ENCODE measurements around the gene CLDN22.

- PRO-cap: no peak
- RAMPAGE, long total RNA, 4 experiments: no peak in any of the 4 experiments
These were observed 2184.0 kb upstream of the TENM3 start for GRCh38 chr4:180059289-180059513.

- PRO-cap: no peak
- RAMPAGE, long total RNA, 4 experiments: no peak in any of the 4 experiments
These were observed 98.1 kb upstream of the TENM3 start for GRCh38 chr4:182145091-182145439.

- PRO-cap: no peak
- RAMPAGE, long total RNA, 4 experiments: no peak in any of the 4 experiments
These were observed 2.8 kb upstream of the TENM3 start for GRCh38 chr4:182240134-182241108.

- PRO-cap: no peak
- RAMPAGE, long total RNA, 4 experiments: no peak in any of the 4 experiments
These were observed 312.8 kb downstream of the TENM3 start for GRCh38 chr4:182555831-182556563.

- PRO-cap: no peak
- RAMPAGE, long total RNA, 4 experiments: no peak in any of the 4 experiments
These were observed 110.7 kb downstream of the DCTD start for GRCh38 chr4:182806107-182807333.

- PRO-cap: no peak
- RAMPAGE, long total RNA, 4 experiments: no peak in any of the 4 experiments
These were observed 12.8 kb downstream of the DCTD start for GRCh38 chr4:182904165-182904917.

GRCh38 chr4:182917050-182917202 lies 260 bp downstream of the DCTD start:
- PRO-cap: no peak
- RAMPAGE, long total RNA, 4 experiments: no peak in any of the 4 experiments

- PRO-cap: no peak
- RAMPAGE, long total RNA, 4 experiments: no peak in any of the 4 experiments
These were observed 42.9 kb upstream of the DCTD start for GRCh38 chr4:182960047-182960551.

GRCh38 chr4:183320053-183320330 lies at the start of gene CLDN22:
Gene CLDN22 (minus strand): TSS chr4:183320276.
- PRO-cap: no peak
- RAMPAGE, long total RNA, 4 experiments: no peak in any of the 4 experiments

GRCh38 chr4:183540853-183542040 lies 36.4 kb downstream of the ING2 start:
- PRO-cap: no peak
- RAMPAGE, long total RNA, 4 experiments: no peak in any of the 4 experiments

- PRO-cap: no peak
- RAMPAGE, long total RNA, 4 experiments: no peak in any of the 4 experiments
These were observed 51.9 kb upstream of the STOX2 start for GRCh38 chr4:183853283-183853548.

GRCh38 chr4:183906972-183907625 lies 2.0 kb downstream of the STOX2 start:
- PRO-cap: no peak
- RAMPAGE, long total RNA, 4 experiments: no peak in any of the 4 experiments

DNA sequence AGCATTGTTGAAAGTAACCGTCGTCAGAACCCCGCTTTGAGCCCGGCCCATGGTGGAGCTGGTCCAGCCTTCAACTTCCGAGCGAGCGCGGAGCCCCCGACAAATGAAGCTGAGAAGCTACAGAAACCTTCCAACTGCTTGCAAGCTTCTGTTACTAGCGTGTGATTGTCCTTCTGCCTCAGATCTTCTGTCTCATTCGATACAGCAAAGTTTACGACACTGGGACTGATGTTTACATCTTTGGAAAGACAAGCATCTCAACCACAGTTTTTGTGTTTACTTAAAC lies 112.0 kb downstream of the STOX2 start:
- PRO-cap: no peak
- RAMPAGE, long total RNA, 4 experiments: no peak in any of the 4 experiments

- PRO-cap: no peak
- RAMPAGE, long total RNA, 4 experiments: no peak in any of the 4 experiments
These were observed 93.3 kb upstream of the ENPP6 start for GRCh38 chr4:184310842-184311414.

- PRO-cap: no peak
- RAMPAGE, long total RNA, 4 experiments: no peak in any of the 4 experiments
These were observed 88.5 kb downstream of the IRF2 start for GRCh38 chr4:184385582-184386453.

GRCh38 chr4:184386999-184387863 lies 87.1 kb downstream of the IRF2 start:
- PRO-cap: no peak
- RAMPAGE, long total RNA, 4 experiments: no peak in any of the 4 experiments

DNA sequence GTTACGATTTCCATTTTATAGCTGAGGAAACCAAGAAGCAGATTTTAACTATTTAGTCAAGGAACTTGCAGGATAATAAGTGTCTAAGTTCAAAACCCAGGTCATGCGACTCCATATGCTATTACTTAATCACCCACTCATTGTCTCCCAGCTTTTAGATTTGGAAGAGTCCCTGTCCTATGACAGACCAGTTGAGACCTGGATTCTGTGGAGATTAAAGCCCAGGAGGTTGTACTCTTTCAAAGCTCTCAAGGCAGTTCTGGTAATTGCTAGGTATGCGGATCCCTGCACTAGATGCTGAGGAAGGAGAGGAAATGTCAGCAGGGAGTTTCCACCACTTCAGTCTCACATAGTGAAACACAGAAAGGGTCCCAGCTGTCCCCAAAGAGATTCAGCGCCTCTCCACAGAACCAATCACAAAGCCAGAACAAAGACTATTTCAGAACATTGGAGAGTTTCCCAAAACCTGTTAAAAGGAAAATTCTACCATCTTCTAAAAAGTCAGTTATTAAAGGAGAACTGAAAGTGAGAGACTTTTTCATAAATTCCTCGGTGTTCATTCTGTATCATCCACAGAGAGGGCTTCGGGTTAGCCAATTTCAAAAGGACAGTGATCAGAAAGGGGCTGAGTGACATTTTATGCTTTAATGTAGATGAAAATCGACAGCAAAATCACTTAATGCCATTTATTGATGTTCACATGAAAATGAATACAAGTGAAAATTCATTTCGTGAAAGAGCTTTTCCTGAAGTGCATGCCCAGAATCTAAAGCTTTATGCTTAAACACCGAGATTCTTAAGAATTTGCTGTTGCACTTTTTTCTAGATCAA lies 53.3 kb downstream of the IRF2 start:
- PRO-cap: no peak
- RAMPAGE, long total RNA, 4 experiments: no peak in any of the 4 experiments

DNA sequence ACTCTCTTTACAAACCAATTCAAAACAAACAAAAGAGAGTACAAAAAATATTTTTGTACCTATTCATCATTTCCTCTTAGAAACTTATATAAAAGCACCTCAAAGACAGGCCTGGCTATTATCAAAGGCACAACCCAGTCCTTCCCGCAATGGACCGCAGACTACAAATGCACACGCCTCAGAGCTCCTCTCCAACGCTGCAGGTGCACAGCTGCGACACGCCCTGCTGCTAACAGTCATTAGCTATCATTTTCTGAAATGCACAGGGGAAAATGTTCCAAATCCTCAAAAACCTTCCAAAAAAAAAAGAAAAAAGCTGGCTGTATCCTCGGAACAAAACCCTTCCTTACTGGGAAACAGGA lies 16.8 kb downstream of the IRF2 start:
- PRO-cap: no peak
- RAMPAGE, long total RNA, 4 experiments: no peak in any of the 4 experiments

DNA sequence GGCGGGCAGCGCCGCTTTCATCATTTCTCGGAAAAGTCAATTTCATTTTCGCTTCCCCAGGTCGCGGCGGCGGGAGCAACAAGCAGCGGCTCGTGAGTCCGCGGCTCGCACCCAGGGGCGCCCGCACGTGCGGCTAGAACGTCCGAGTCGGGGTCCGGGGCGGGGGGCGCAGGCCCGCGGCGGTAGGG lies 302 bp upstream of the IRF2 start:
- PRO-cap: bidirectional peak, plus-strand start at position 59 of the sequence, minus-strand start outside the sequence
- RAMPAGE, long total RNA, 4 experiments: no peak in any of the 4 experiments

DNA sequence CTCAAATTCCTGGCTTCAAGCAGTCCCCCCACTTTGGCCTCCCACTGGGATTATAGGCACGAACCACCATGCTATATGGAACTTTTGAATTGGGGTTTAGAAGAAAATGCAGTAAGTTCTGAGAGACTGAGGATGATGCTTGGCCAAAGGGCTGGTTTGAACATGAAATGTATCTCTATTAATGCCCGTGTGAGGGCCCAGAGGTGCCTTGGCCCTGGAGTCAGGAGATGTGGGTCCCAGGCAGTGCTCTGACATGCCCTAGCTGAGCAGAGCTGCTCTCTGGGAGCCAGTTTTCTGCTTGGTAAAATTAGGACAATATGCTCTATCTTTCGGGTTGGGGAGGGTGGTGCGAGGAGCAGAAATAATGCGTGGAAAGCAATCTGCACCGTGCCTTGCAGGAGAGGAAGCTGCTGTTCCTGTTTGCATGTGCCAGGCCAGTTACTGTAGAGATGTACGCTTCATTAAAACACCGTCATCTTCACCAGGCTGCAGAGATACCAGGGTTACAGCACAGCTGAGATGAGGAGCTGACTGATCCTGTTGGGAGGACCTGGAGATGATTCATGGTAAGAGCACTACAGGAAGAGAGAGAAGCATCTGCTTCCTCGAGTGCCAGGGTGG lies 29.4 kb upstream of the IRF2 start:
- PRO-cap: no peak
- RAMPAGE, long total RNA, 4 experiments: no peak in any of the 4 experiments

Measured in sigmoid colon (tissue), 4 donors.